ENCODE measurements around the genes OR13C8 and NIPSNAP3A.

DNA sequence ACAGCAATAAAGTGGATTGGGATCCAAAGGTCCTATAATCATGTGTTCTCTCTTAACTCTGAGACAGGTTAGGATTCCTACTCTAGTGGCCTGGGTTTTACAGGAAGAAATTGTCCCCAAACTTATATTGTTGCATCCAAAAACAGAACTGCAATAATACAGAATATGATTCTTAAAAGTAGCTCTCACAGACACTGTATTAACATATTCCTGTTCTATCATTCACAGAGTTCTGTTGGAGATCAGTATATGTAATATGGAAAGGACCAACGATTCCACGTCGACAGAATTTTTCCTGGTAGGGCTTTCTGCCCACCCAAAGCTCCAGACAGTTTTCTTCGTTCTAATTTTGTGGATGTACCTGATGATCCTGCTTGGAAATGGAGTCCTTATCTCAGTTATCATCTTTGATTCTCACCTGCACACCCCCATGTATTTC is at the start of gene OR13C8:
Gene OR13C8, plus strand, starts transcription at position 257 of the 439 bp plus-strand sequence.
- PRO-cap = no peak

DNA sequence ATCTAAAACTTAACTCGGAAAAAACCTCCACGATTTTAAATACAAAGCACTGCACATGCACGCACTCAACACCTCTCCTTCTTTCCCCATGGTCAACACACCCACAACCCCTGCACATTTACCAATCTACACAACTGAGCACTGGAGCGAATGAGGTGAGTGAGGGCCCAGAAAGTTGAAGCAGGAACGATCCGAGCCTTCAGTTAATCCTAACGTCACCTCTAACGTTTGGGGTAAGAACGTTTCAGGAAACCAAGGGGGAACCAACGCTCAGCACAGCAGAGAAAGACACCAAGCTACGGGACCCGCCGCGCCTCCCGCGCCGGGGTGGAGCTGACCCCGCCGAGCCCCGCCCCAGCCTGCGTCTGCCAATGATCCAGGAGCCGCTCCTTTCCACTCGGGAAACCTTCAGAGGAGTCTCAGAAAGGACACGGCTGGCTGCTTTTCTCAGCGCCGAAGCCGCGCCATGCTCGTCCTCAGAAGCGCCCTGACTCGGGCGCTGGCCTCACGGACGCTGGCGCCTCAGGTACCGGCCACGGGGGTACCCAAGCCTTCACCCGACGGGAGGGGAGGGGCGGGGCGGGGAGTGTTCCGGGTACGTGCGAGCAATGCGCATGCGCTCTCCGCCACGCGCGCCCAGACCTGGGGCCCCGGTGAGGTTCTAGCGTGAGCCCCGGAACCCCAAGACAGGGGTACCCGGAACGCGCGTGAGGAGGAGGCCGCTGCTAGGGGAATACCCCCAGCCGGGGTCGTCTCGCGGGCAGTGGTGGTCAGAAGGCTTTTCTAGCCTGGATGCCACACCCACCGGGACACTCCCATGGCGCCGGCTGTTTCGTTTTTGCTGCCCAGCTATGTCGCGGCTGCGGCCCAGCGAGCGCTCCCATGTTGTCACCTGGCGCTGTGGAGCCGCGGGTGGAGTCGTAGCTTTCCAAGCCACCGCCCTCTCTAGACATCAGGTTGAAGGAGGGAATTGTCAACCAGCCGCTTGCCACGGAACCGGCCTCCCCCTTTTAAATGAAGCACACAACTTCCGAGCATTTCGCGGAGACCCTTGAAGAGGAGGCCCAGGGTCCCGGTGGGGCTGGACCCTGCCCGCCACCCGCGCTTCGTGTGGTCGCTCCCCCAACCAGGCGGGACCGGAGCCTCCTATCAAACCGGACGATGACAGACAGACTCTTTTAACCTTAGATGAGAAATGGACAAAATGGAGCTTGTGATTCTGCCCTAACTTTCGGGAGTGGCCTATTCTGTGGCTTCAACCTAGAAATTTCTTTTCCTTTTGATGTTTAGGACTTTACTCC is at the start of gene NIPSNAP3A:
Gene NIPSNAP3A, plus strand, starts transcription at position 357 of the 1,301 bp plus-strand sequence.
- PRO-cap = bidirectional peak, plus-strand start at position 411 of the sequence, minus-strand start at position 329 of the sequence; bidirectional peak, plus-strand start at position 629 of the sequence, minus-strand start at position 501 of the sequence

GRCh38 chr9:104868777-104869735 is 58.9 kb downstream of the ABCA1 start:
- PRO-cap = no peak

- PRO-cap = no peak
Observed at GRCh38 chr9:104926323-104926457, 1.8 kb downstream of the ABCA1 start.

- PRO-cap = no peak
Observed at GRCh38 chr9:104927082-104927632, 798 bp downstream of the ABCA1 start.

GRCh38 chr9:105205600-105206226 is 38.7 kb upstream of the SLC44A1 start:
- PRO-cap = no peak

DNA sequence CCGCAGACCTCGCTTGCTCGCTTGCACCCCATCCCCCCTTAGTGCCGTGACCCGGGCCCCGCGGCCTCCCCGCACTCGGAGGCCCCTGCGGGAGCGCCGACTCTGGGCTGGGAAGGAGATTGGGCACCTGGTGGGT is 907 bp downstream of the SLC44A1 start:
- PRO-cap = bidirectional peak, plus-strand start outside the sequence, minus-strand start at position 104 of the sequence

DNA sequence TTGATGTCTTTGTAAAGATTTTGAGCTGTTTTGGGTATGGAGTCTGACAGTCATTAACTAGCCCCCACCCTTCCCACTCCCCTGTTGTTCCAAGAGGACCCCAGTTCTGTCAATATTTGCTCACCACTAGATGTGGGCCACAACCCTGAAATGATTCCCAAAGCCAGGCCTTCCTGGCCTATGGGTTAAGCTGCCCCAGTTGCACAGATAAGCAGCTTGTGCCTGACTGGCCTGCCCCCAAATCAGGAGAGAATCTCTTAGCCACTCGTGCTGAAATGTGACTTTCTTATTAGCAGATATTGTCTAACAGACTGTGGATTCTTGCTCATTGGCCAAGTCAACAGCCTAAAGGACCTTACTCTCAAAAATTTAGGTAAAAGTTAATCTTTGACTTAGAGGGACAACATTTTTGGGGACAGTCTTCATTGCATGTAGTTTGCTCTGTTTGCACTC is 29.3 kb upstream of the FSD1L start:
- PRO-cap = no peak

GRCh38 chr9:105519671-105520143 is 38.2 kb upstream of the FKTN start:
- PRO-cap = no peak

DNA sequence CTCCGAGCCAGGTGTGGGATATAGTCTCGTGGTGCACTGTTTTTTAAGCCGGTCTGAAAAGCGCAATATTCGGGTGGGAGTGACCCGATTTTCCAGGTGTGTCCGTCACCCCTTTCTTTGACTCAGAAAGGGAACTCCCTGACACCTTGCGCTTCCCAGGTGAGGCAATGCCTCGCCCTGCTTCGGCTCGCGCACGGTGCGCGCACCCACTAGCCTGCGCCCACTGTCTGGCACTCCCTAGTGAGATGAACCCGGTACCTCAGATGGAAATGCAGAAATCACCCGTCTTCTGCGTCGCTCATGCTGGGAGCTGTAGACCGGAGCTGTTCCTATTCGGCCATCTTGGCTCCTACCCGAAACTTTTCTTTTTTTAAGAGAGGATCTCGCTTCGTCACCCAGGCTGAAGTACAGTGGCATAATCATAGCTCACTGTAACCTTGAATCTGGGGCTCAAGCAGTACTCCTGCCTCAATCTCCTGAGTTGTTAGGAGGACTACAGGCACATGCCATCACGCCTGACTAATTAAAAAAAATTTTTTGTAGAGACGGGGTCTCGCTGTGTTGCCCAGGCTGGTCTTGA is 24.0 kb downstream of the FKTN start:
- PRO-cap = no peak

GRCh38 chr9:105656525-105657026 is 5.7 kb upstream of the TAL2 start:
- PRO-cap = no peak

DNA sequence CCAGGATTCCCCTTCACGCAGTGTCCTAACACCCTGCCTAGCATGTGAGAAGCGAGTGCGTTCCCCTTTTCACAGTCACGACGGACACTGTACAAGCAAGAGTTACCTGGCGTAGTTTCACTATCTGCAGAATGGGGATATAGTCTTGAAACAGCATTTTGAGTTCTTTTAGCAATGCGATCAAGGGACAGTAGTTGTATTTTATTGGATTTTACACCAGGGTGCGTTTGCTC is 911 bp downstream of the TMEM38B start:
- PRO-cap = unidirectional peak, minus-strand start at position 44 of the sequence

DNA sequence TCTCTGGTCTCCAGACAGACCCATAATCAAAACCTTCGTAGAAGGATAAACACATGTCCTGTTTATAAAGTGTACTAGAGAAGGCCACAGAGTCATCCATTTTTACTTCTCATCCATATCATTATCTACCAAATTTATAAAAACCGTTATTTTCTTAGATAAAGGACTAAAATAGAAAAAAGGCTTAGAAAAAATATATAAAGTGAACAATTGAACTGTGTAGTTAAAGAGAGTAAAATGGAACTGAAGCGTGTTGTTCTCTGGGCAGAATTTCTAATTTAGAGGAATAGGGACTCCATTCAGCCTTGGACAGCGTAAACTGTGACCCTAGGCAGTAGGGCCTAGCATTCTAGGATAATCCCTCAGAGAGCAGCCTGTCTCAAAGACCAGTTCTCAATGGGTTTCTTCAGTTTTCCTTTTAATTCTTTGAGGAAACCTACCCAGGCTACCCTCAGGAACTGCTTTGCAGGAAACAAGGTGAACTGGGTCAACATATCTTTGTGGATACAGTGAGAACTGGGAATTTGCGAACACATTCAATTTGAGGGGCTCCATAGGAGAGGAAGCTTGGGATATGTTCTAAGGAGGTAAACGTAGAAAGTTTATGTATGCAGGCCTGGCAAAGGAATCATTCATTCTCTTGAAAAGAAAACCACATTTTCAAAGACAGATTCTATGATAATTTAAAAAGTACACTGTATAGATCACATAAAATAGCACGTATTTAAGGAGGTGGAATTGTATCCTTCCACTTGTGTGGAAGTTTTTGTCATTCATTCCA is 11.2 kb downstream of the ZNF462 start:
- PRO-cap = no peak

- PRO-cap = no peak
Observed at GRCh38 chr9:107175057-107175362, 108.1 kb upstream of the RAD23B start.

DNA sequence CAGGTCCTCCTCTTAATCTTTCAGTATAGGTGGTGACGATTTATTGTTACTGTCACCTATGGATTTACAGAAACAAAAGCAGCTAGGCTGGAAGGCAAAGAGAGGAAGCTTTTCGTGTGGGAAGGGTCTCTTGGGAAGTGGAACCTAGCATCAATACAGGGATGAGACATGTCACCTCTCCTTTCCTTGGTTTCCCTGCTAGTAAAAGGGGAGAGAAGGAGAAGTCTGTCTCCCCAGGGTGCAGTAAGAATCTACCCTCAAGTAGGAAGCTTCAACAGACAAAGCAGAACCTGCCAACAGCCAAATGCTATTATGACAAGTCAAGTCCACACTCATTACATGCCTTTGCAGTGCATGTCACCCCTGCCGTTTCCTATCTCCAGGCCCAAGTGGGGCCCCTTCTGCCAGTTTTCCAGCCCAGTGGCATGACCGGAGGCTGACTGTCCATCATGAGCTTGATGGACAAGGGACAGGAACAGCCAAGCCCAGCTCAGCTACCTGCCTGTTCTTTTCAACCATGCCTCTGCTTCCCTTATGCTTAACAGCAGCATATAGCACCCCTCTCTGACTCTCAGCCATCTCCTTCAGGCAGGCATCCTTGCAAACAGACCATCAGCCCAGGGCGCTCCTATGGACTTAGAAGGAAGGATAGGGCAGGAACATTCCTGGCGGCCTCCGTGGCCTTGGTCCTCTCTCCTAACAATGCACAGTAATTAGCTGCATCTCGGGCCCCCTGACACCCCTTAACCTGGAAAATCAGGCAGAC is 107.2 kb upstream of the RAD23B start:
- PRO-cap = unidirectional peak, minus-strand start at position 253 of the sequence

GRCh38 chr9:107338458-107338937 is 55.4 kb downstream of the RAD23B start:
- PRO-cap = no peak

DNA sequence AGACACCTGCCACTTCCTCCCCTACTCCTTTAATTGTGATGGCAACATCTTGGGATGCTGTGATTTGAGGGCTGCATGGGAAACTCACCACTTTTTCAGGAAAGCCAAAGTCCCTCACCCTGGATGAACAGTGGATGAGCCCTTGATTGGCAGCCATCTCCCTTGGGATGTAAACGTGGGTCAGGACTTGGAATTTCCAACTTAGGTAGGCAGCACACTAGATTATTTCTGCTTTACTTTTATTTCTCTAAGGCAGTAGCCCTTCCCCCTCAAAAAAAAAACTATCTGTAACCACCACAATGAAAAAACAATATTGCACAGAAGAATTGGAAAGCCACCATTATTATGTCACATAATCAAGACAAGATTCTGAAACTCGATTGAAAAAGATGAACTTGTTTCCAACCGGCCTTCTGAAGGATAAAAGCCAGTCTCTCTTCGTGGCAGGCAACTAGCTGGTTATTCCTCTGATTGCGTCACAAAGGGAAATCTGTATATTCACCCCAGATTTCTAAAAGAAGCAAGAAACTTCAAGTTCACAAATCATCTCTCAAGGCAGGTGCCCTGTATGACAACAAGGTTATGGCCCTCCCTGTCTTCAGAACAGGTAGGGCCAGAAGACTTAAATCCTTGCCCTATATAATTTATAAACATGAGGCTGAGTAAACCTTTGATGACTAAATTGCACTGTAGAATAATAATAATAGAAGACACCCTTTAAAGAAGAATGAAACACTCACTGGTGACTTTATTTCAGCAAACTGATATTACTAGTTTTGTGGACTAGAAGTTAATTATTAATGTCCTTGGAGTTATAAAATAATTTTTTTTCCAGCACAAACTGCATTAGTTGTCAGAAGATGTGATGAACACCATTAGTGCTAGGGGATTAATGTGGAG is 2.8 kb upstream of the KLF4 start:
- PRO-cap = no peak

DNA sequence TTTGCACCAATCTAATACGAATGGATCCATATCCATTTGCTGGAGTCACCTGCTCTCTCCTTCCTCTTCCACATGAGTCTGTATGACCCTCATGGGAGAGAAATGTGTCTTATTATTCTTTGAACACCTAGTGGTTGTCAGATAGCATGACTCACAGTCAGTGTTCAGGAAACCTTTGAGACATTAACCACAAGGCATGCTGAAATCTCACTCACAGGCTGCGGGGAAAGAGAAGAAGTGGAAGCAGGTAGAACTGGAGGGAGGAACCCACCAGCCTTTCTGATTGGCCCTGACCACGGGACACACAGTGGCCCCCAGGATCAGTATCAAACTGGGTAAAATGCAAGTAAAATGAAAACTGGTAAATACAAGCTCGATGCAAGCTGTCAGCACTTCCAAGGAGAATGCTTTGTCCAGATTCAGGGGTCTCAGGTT is 222.9 kb upstream of the KLF4 start:
- PRO-cap = no peak

DNA sequence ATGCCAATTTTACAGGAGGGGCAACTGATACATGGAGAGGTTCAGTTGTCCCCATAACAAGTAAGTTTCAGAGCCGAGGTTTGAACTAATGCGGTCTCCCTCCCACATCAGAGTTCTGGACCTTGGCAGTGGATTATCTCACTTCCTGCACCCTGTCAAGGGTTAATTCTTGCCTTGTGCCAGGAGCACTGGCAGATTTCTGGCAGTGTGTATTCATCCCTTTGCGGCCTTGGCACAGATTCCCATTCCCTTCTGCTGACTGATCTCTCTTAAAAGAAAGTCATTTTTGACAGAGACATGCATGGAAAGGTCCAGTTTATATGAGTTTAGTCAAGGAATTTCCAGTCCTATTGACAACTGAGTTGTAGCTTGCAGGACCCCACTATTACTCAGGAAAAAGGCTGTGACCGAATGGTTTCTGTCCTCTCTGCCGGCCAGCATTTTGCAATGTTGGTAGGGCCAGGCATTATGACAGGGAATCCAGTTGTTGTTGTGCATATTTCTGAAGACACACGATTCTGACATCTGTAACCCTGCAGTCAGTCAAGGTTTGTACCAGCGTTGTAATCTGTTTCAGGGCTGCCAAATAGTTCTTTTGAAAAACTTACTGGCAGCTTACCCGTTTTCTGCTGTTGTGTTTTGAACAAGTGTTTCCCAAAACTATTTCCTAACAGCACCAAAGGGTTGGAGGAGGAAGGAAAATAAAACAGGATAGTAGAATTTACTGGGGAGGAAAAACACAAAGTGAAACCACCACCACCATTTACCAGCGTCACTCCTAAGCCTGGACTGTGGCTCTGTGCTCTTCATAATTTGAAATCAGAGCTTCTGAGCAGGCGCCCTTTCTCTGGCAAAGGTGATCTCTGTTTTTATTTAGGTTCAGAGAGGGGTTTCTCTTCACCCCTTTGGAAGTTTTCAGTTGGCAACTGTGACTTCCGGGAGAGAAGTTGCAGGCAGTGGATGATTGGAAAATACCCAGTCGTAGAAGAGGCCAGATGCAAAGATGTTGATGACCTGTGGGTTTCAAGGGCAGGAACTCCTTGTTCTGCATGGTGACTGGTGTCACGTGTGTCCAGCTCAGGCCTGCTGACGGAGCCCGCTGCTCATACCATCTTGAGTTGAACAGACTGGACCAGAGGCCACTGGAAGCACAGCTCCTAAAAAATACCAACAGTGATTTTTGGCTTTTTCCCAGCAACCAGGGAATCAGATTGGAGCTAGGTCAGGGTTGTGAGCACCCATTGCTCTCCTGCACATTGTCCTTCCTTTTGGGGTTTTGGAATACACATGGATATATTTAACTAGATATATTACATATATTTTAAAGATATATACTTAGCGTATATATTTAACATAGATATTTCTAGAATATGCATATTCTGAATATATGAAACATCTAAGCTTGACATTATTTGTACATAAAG is 243.6 kb upstream of the KLF4 start:
- PRO-cap = no peak

DNA sequence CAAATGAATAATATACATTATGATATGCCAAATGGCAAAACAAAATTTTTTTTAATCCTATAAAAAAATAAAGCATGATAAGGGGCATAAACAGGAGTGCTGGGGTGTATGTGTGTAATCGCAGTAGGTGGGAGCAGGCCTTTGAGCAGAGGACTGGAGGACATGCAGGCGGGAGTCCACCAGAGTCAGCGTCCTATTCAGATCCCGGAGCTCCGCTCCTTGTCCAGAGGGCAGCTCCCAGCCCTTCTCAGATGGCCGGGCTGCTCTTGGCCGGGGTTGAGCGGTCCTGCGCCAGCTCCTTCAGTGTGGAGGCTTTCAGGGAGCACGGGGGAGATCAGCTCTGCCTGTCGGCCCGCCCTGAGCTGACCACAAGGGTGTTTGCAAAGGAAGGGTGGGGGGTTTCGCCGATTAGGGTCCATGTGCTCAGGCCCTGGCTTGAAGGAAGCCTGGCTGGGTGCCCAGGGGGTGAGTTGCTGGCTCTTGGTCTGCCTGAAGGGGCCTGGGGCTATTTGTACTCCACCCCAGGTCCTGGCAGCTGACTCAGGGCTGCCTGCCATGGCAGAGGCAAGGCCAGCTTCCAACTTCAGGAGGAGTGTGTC is 249.9 kb upstream of the KLF4 start:
- PRO-cap = no peak

Measured in cardiac septum (tissue), 1 donor.